ENCODE measurements around a stretch of chr16.

DNA sequence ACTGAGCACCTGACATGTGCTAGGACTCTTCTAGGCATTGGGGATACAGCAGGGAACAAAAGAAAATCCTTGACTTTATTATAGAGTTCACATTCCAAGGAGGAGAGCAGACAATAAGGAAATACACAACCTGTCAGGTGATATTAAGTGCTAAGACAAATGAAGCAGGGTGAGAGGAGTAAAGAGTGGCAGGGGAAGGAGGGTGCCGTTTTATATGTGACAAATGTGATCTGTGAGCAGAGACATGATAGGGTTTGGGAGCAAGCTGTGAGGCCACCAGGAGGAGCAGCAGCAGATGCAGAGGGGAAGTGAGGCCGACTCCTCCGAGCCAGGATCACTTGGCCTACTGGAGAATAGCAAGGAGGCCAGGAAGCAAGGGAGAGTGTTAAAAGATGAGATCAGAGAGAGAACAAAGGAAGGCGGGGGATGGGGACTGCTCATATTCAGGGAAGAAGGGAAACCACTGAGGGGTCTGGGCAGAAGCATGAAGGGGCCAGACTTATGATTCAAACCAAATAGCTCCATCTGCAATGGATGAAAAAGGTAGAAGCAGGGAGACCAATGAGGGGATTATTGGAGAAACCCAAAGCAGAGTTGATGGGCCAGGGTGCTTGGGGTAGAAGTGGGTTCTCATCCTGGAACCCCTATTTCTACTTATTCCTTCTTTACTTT is 129.4 kb downstream of the TANGO6 start:
- RRBS = no CpG with 5 or more reads among the region's 4 CpGs
CAGE:
- cytosol, long polyA plus RNA = start-site peak on the plus strand centred at position 395 of the sequence, 185 bp wide, 15 reads
- long polyA plus RNA = start-site peak on the plus strand centred at position 461 of the sequence, 314 bp wide, 28 and 19 reads in 2 replicates
- nucleus, long polyA plus RNA = start-site peak on the plus strand centred at position 266 of the sequence, 427 bp wide, 9 reads

DNA sequence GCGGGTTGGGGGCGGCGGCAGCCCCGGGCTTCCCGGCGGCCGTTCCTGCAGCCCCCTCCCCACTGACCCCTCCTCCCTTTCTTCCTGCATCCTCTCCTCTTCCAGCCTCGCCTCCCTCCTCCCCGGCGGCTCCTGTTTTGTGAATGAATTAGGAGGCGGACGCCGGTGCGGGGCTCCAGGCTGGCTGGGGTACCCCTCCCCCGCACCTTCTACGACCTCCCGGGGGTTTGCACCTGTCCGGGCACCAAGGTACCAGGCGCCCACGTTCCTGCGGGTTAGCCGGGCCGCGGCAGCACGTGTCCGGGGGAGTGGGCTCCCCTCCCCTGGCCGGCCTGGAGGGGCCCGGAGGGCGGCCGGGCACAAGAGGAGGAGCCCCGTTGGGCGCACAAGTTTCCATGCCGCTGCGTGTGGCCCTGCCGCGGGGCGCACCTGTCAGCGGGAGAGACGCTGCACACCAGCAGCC is 1.0 kb downstream of the HAS3 start:
- RRBS = 2% methylated on average over 19 of the region's 39 CpGs
CAGE:
- cytosol, long polyA plus RNA = start-site peak on the plus strand centred at position 157 of the sequence, 168 bp wide, 16 reads
- long polyA plus RNA = no peak
- nucleus, long polyA plus RNA = start-site peak on the plus strand centred at position 101 of the sequence, 79 bp wide, 16 reads

- RRBS = no CpG with 5 or more reads among the region's 12 CpGs
CAGE:
- cytosol, long polyA plus RNA = no peak
- long polyA plus RNA = start-site peak on the plus strand at chr16:69115300-69115358, 143 and 166 reads in 2 replicates
- nucleus, long polyA plus RNA = start-site peak on the plus strand at chr16:69115316-69115386, 121 reads
Observed at GRCh38 chr16:69115063-69116055, 9.9 kb downstream of the HAS3 start.

- RRBS = no CpG with 5 or more reads among the region's 22 CpGs
CAGE:
- cytosol, long polyA plus RNA = no peak
- long polyA plus RNA = no peak
- nucleus, long polyA plus RNA = no peak
Observed at GRCh38 chr16:69323260-69324024, 6.9 kb downstream of the PDF start.

DNA sequence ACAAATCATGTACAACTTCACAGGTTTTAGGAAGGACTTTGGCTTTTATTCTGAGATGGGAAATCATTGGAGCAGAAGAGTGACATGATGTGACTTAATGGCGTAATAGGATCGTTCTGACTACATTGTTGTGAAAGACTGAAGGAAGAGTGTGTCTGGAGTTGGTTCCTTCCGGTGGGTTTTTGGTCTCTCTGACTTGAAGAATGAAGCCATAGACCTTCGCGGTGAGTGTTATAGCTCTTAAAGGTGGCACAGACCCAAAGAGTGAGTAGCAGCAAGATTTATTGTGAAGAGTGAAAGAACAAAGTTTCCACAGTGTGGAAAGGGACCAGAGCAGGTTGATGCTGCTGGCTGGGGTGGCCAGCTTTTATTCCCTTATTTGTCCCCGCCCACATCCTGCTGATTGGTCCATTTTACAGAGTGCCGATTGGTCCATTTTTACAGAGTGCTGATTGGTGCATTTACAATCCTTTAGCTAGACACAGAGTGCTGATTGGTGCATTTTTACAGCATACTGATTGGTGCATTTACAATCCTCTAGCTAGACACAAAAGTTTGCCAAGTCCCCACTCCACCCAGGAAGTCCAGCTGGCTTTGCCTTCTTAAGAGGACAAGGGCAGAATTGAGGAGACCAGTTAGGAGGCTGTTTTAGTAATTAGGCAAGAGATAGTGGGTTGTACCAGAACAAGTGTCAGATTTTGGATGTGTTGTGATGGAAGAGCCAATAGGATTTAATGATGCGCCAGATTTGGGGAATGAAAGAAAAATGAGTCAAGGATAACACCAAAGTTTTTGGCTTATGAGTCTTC is 4.7 kb downstream of the CYB5B start:
- RRBS = no CpG with 5 or more reads among the region's 8 CpGs
CAGE:
- cytosol, long polyA plus RNA = no peak
- long polyA plus RNA = no peak
- nucleus, long polyA plus RNA = no peak

GRCh38 chr16:69443737-69444912 is 19.7 kb downstream of the CYB5B start:
- RRBS = no CpG with 5 or more reads among the region's 15 CpGs
CAGE:
- cytosol, long polyA plus RNA = no peak
- long polyA plus RNA = no peak
- nucleus, long polyA plus RNA = no peak

- RRBS = no CpG with 5 or more reads among the region's 9 CpGs
CAGE:
- cytosol, long polyA plus RNA = no peak
- long polyA plus RNA = no peak
- nucleus, long polyA plus RNA = no peak
Observed at GRCh38 chr16:69522679-69523475, 42.9 kb upstream of the NFAT5 start.

- RRBS = no CpG with 5 or more reads among the region's 6 CpGs
CAGE:
- cytosol, long polyA plus RNA = no peak
- long polyA plus RNA = no peak
- nucleus, long polyA plus RNA = no peak
Observed at GRCh38 chr16:69531562-69531875, 34.2 kb upstream of the NFAT5 start.

DNA sequence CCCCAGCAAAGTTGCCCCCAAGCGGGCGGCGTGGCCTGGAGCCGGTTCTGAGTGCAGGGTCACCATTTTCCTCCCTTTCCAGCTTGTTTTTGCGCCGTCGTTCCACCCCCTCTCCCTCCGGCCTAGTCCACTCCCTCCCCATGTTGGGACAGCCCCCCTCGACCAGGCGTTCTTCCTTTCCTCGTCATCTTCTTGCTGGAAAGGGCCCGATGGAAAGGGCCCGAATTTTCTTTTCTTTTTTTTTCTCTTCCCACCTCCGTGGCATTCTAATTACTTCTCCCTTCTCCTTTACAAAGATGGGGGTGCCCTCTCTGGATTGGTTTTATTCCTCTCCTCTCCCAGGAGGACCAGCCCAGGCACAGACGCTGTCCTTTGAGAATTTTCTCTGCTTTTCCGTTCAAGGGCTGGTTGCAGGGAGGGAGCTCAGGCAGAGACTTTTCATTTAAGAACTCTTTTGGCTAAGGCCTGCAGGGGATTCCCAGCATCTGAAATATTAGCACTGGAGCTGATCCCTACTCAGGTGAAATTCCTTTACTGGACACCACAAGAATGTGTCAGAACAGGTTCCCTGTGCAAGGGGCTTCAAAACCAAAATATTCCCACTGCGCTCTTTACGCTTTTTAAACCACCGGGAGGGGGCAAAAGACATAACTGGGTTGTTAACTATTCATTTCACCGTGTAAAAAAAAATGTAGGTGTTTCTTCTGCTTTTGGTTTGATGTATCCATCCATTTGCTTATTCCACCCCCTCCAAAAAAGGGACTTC is 1.2 kb downstream of the NFAT5 start:
- RRBS = 1% methylated on average over 8 of the region's 20 CpGs
CAGE:
- cytosol, long polyA plus RNA = no peak
- long polyA plus RNA = no peak
- nucleus, long polyA plus RNA = start-site peak on the minus strand centred at position 89 of the sequence, 9 bp wide, 14 reads

GRCh38 chr16:69756927-69757344 is 2.2 kb upstream of the NOB1 start:
- RRBS = no CpG with 5 or more reads among the region's 10 CpGs
CAGE:
- cytosol, long polyA plus RNA = no peak
- long polyA plus RNA = no peak
- nucleus, long polyA plus RNA = no peak

GRCh38 chr16:69890419-69890894 is 60.7 kb upstream of the CLEC18A start:
- RRBS = no CpG with 5 or more reads among the region's 11 CpGs
CAGE:
- cytosol, long polyA plus RNA = no peak
- long polyA plus RNA = no peak
- nucleus, long polyA plus RNA = no peak

- RRBS = 95% methylated on average over 1 of the region's 18 CpGs
CAGE:
- cytosol, long polyA plus RNA = no peak
- long polyA plus RNA = no peak
- nucleus, long polyA plus RNA = no peak
Observed at GRCh38 chr16:69941331-69941842, 9.7 kb upstream of the CLEC18A start.

DNA sequence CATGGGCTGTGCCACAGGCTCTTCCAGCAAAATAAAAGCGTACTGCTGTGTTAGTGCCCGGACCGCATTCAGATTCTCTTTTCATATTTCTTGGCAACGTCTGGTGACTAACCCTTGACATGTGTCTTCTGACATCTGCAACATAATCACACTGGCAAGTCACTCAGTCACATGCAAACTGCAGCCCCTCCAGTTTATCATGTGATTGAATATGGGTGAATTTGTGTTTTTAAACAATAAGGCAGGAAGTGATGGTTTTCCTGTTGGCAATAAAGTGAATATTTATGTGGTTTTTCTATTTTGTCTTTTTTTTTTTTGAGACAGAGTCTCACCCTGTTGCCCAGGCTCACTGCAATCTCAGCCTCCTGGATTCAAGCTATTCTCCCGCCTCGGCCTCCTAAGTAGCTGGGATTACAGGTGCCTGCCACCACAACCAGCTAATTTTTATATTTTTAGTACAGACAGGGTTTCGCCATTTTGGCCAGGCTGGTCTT is 75.2 kb downstream of the CLEC18A start:
- RRBS = no CpG with 5 or more reads among the region's 7 CpGs
CAGE:
- cytosol, long polyA plus RNA = no peak
- long polyA plus RNA = no peak
- nucleus, long polyA plus RNA = no peak

DNA sequence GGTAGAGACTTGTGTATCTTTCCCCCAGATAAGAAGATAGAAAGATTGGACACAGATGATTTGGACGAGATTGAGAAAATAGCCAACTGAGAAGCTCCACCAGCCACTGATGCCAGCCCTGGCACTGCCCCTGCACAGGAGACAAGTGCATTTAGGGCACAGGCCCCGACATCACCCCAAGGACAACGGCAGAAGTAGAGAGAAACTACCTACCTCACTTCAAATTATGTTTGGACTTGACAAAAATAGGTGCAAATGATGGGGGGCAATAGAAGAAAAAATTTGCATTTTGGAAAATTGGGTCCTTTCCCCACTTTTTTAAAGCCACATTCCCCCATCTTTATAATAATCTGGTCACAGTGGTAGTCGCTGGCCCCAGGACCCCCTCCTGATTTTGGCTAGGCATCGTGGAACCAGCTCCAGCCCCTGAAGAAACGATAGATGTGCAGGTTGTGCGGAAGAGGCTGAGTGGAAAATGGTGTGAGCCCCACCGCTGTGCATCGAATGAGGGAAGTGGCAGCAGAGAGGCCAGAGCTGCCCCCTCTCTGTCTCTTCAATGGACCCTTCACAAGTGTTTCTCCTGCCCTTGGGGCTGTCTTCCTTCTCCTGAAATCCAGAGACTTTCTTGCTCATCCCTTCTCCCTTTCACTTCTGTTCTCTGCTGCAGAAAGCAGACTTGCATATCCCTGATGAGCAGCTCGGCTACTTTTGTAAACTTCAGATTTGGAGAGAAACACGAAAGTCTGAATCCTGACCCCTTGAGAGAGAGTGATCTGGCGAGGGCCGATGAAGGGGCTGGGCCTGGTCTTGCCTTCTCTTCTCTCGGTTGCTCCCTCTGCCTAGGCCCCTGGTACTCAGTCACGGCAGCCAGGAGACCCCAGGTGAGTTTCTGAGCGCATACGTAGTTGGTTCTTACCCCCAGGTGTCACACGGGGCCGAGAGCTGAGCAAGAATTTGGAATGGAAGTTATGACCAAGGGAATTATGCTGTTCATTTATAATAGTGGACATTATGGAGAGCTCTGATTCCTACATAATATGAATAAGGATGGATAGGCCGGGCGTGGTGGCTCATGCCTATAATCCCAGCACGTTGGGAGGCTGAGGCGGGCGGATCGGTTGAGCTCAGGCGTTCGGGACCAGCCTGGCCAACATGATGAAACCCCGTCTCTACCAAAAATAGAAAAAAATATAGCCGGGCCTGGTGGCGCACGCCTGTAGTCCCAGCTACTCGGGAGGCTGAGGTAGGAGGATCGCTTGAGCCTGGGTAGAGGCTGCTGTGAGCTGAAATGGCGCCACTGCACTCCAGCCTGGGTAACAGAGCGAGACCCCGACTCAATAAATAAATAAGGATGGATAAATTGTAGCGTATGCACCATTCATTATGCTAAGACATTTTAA is 25.7 kb downstream of the DDX19A start:
- RRBS = no CpG with 5 or more reads among the region's 37 CpGs
CAGE:
- cytosol, long polyA plus RNA = no peak
- long polyA plus RNA = no peak
- nucleus, long polyA plus RNA = no peak

DNA sequence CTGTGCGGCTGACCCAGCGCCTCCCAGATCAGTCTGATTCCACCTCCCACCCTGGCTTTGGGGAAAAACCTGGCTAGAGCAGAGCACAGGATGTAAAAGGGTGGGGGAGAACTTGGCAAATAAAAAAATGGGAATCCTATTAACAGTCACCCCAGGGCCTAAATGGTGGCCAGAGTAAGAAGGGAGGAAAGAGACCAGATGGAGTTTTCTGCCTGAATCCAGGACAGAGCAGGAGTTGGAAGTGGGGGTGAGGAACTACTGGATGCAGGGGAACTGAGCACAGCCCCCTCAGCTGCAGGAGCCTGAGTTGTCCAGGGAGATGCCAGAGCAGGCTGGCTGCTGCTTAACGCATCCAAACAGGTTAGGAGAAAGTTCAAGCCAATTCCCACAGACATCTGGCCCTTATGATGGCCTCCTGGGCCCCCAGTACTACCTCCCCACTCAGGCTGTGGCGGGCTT is 10.1 kb downstream of the ST3GAL2 start:
- RRBS = no CpG with 5 or more reads among the region's 4 CpGs
CAGE:
- cytosol, long polyA plus RNA = no peak
- long polyA plus RNA = no peak
- nucleus, long polyA plus RNA = no peak

DNA sequence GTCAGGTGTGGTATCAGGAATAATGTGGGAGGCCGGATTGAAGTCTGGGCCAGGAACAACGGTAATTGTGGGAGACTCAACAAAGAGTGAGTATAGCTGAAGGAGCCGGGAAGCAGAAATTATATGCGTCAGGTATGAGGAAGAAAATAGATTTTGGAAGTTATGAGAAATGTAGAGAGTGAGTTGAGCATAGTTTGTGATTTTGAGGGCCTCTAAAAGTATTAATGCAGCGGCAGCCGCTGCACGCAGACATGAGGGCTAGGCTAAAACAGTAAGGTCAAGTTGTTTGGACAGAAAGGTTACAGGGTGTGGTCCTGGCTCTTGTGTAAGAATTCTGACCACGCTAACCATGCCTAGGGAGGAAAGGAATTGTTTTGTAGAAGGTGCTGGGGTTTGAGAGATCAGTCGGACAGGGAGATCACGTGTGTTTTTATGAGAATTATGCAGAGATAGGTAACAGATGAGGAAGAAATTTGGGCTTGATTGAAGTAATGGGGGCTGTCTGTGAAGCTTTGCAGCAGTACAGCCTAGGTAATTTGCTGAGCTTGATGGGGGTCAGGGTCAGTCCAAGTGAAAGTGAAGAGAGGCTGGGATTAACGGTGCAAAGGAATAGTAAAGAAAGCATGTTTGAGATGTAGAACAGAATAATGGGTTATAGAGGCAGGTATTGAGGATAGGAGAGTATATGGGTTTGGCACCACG is 27.9 kb upstream of the IL34 start:
- RRBS = no CpG with 5 or more reads among the region's 12 CpGs
CAGE:
- cytosol, long polyA plus RNA = no peak
- long polyA plus RNA = no peak
- nucleus, long polyA plus RNA = no peak

- RRBS = no CpG with 5 or more reads among the region's 10 CpGs
CAGE:
- cytosol, long polyA plus RNA = no peak
- long polyA plus RNA = no peak
- nucleus, long polyA plus RNA = no peak
Observed at GRCh38 chr16:70621446-70621794, 24.9 kb upstream of the IL34 start.

- RRBS = 57% methylated on average over 4 of the region's 8 CpGs
CAGE:
- cytosol, long polyA plus RNA = no peak
- long polyA plus RNA = no peak
- nucleus, long polyA plus RNA = no peak
Observed at GRCh38 chr16:70686909-70687489, 1.1 kb upstream of the MTSS2 start.

GRCh38 chr16:70696655-70697844 is 11.2 kb upstream of the MTSS2 start:
- RRBS = 88% methylated on average over 7 of the region's 28 CpGs
CAGE:
- cytosol, long polyA plus RNA = no peak
- long polyA plus RNA = no peak
- nucleus, long polyA plus RNA = no peak

- RRBS = no CpG with 5 or more reads among the region's 5 CpGs
CAGE:
- cytosol, long polyA plus RNA = no peak
- long polyA plus RNA = no peak
- nucleus, long polyA plus RNA = no peak
Observed at GRCh38 chr16:70701319-70701688, 15.5 kb upstream of the MTSS2 start.

All from H1 (cell line).